HCT116 (cell line): ENCODE results near the genes ARID1B and ZDHHC14.

- RRBS = no CpG with 5 or more reads among the region's 5 CpGs
Measured at GRCh38 chr6:154512127-154512765, 1.8 kb upstream of the CNKSR3 start.

DNA sequence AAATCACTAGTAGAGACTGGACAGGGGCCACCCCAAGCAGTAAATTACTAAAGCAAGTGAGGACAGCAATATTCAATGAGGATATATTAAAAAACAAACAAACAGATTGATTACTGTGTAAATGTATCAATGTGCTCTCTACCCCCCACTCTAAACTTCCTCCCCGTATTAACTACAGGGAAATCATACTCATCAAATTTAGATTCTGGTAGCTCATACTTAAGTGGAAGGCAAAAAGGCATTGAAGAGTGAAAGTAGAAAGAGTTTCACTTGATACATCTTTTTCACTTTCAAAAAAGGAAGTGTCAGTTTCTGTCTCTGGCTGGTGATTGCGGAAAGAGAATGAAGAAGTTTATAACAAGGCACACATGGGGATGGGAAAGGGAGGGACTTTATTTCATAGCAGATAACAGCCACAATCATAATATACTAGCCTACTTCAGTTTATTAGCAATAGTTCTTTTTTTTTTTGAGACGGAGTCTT, 49.1 kb upstream of the SCAF8 start:
- RRBS = no CpG with 5 or more reads among the region's 3 CpGs

DNA sequence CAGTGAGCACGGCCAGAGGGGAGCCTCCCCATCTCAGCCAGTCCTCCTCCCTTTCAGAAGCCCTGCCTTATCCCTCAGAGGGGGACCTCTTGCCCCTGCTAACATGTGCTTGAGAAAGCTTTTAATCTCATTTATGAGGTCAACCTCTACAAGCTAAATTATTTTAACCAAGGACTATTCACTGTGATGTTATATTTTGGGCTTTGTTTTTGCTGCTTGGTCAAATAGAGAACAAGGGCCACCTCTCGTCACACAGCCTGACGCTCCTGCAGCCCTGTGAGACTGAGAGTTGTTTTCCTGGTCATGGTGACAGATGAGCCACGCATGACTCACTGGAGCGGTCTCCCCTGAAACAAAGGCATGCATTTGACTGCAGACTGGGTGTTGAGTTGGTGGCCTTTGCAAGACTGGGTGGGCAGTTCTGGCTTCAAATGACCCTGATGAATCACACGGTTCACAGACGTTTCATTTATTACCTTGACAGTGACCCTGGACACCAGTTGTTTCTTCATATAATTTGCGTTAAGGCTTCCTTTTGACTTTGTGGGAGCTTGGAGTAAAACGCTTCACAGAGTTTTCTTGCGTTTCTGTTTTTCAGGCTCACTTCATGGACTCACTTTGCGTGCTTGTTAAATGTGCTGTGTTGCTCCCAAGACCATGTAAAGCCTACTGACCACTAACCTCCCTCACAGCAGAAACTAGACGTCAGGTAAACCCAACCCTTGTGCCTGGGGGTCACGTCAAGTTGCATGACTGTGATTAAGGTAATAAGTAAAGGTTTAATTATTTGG, 132.0 kb downstream of the TIAM2 start:
- RRBS = no CpG with 5 or more reads among the region's 13 CpGs

- RRBS = no CpG with 5 or more reads among the region's 9 CpGs
Measured at GRCh38 chr6:155188698-155189570, 74.9 kb upstream of the CLDN20 start.

GRCh38 chr6:155253270-155253966, 10.4 kb upstream of the CLDN20 start:
- RRBS = no CpG with 5 or more reads among the region's 1 CpG

GRCh38 chr6:155418033-155418544, 37.5 kb downstream of the NOX3 start:
- RRBS = no CpG with 5 or more reads among the region's 6 CpGs

DNA sequence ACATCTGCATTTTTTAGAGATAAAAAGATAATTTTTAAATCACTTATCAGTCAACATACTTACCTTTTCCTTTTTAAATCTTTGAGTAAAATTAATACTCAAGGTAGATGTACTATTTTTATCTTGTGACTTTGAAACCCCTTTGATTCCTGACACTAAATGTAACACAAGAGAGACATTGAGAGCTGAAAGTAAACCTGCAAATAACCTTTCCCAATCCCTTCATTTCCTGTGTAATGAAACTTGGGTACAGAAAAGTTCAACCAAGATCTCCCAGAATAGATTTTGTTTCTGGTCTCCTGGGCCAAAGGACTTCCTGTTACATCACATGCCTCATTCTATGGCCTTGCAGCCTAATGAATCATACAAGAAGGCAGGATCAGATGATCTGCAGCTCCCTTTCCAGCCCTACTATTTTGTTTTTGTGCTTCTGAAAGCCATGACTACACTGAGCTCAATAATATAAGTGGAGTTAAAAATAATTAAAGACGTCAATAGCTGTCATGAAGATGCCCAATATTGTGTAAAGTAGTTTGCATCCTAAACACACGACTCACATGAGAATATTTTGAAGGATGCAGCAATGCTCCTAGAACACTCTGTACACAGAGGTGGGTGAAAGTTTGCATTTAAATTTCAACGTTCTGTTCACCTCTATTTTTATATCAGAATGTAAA, 73.3 kb upstream of the NOX3 start:
- RRBS = no CpG with 5 or more reads among the region's 3 CpGs

DNA sequence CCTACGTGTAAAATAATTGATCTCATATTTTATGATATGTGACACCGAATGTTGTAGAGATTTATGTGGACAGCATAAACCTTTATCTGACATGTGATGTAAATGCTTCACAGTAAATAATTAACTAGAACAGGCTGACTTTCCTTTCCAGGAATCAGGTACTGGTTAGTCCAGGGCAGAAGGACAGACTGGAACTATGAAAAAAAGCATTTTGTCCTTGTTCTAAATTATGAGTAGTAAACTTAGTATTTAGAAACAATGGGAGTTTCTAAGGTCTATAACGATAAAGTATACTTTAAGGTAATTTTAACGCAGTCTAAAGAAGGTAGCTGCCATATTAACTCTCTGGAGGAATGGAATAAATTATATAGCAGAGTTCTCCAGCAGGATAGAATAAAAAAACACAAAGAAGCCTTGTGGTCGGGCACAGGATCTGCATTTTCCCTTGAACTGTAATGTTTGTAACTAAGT, 238.6 kb upstream of the NOX3 start:
- RRBS = no CpG with 5 or more reads among the region's 5 CpGs

GRCh38 chr6:156777175-156778174, at the start of gene ARID1B:
ARID1B (plus strand) TSS chr6:156777378.
- RRBS = 1% methylated on average over 38 of the region's 143 CpGs

GRCh38 chr6:156816476-156816838, 39.3 kb downstream of the ARID1B start:
- RRBS = no CpG with 5 or more reads among the region's 6 CpGs

DNA sequence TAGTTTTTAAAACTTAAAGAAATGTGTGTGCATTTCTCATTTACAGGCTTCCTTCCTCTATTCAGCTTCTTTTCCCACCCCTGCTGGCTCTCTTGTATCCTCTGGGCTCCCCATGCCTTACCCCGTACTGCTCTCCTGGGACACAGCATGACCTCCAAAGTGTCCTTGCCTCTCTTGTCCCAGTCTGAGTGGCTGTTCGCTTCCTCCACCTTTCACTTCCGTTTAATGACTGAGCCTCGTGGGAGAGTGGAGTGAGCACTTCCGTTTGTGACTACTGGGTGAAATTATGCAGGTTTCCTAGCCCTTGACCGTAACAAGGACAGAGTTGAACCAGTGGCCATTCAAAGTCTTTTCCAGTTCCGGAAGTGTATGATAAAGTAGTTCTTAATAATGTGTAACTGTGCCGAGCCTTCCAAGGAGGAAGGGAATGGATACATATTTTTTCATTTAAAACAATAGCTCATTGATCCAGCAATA, 109.2 kb downstream of the ARID1B start:
- RRBS = no CpG with 5 or more reads among the region's 8 CpGs

DNA sequence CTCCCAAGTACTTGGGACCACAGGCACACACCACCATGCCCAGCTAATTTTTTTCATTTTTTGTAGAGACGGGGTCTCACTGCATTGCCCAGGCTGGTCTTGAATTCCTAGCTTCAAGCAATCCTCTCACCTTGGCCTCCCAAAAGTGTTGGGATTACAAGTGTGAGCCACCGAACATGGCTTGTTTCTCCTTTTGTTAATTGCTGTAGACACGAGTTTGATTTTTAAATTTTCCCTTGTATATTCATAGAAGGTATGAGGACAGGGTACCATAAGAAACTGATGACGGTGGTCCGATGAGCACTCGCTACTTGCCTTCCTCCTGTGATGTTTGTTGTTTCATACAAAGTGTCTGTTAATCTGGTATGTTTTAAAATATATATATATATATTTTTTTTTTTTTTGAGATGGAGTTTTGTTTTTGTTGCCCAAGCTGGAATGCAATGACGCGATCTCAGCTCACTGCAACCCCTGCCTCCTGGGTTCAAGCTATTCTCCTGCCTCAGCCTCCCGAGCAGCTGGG, 260.9 kb downstream of the TMEM242 start:
- RRBS = no CpG with 5 or more reads among the region's 9 CpGs

DNA sequence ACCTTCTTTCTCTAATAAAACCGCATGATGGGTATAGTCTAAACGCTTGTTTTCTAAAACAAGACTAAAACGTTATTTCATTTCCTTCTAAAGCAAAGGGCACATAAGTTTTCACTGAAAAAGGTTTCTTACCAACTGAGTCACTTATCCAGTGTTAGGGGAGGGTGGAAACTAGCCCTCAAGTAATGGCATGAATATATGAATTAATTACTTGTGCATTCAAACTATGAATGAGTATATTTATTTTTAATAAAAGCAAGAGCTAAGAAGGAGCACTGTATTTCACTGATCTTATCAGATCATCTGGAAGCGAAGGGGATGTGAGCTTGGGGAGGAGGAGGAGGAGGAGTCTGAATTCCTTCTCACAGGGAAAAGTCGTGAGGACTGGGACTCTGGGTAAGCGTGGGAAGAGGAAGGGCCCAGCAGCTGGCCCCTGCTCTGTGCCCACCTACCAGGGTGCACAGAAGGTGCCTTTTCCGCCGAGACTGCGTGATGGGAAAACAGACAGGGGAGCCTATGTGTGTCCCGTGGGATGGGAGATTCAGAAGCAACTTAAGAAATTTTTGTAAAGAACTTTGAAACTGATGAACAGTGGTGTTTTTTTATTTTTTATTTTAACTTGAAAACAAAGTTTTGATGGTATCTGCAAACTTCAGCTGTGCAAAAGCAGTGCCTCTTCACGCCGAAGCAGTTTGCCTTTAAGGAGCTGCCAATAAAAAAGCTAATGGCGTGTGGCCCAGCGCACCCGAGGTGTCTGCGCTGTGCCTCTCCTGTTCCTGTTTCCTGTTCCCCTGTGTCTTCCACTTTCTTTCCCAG, 178.8 kb downstream of the TMEM242 start:
- RRBS = no CpG with 5 or more reads among the region's 16 CpGs

- RRBS = 95% methylated on average over 4 of the region's 11 CpGs
Measured at GRCh38 chr6:157236899-157237098, 86.5 kb downstream of the TMEM242 start.

GRCh38 chr6:157317020-157318162, 5.9 kb downstream of the TMEM242 start:
- RRBS = 14% methylated on average over 3 of the region's 8 CpGs

- RRBS = no CpG with 5 or more reads among the region's 2 CpGs
Measured at GRCh38 chr6:157354936-157355261, 26.1 kb upstream of the ZDHHC14 start.

DNA sequence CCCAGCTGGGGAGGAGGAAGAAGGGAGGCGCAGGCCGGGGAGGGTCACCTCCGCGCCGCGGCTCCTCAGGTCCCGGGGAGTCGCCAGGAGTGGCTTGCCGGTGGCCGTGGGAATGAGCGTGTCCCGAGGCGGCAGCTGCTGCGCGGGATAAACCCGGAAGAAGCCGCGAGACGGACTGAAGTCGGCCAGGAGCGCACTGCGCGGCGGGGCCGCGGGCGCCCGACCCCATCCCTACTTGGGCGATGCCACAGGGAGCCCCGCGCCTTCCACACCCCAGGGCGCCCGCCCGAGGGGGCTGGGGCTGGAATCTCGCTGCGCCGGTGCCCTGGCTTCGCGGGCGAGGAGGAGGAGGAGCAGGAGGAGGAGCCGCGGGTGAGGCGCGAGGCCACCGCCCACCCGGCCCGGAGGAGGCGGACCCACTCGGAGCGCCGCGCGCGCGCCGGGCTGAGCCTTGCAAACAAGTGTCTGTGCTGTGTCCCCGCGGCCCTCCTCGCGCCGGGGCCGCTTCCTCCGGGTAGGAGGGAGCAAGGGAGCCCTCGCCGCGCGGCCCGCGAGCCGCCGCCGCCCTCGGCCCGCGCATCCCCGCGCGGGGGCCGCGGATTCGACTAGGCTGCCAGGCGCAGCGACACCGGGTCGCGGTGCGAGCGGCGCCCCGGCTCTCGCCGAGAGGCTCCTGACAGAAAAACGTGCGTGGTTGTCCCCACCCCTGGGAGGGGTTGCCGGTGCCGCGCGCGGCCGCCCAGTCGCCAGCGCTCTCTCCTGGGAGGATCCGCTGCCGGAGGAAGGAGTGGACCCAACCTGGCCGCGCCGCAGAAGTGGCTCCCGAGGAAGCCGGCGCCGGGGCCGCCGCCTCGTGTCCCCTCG, at the start of gene ZDHHC14:
Gene ZDHHC14 (plus strand): TSS at position 447 of the 864 bp plus-strand sequence.
- RRBS = 2% methylated on average over 59 of the region's 115 CpGs

- RRBS = no CpG with 5 or more reads among the region's 15 CpGs
Measured at GRCh38 chr6:157424106-157425151, 43.4 kb downstream of the ZDHHC14 start.

DNA sequence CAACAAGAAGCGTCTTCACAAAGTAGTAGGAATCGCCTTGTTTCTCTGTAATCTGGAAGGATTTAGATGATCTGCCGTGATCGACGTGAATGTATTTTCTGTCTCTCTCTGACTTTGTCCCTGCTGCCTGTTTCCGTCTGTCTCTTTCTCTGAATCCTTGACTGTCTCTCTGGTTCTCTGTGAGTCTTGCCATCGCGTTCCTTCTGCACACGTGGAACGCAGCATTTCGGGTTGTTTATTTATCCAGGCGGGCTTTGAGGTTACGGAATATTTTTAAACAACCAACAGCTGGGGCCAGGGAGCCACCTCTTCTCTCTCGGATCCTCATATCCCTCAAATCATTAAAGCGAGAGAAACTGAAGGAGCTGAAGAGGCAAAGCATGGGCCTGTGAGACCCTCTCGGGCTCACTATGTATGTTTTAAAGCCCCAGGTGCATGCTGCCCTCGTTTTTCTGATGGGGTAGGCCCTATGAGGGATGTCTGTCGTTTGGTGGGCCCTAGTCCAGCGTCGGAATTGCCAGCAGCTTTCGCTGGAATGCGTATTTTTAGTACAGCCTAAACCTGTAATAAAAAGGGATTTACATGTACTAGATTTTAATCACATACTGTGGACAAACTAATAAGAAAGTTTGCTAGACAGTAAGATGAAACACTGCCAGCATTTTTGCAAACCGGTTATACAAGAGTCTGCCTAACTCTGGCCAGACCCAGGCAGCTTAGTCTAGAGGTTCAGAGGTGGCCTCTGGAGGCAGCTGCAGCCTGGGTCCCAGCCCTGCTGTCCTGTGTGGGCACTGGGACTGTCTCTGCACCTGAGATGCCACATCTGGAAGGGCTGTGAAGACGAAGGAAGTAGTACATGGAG, 216.1 kb downstream of the ZDHHC14 start:
- RRBS = no CpG with 5 or more reads among the region's 24 CpGs

DNA sequence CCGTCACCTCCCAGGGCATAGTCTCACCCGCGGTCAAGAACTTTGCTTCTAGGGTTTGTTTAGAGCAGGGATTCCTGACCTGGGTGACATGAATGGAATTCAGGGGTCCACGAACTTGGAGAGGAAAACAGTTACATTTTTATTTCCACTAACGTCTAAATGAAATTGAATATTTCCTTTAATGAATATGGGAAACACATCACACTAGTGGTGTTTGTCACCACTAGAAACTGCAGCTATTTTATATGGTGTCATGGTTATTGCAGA, 216.4 kb upstream of the SNX9 start:
- RRBS = no CpG with 5 or more reads among the region's 5 CpGs